ENCODE measurements around the genes IL17RD and PDE12.

GRCh38 chr3:56775920-56776381 lies 25.8 kb downstream of the ARHGEF3 start:
- RRBS: no CpG with 5 or more reads among the region's 7 CpGs

GRCh38 chr3:56776593-56777015 lies 25.1 kb downstream of the ARHGEF3 start:
- RRBS: no CpG with 5 or more reads among the region's 3 CpGs

- RRBS: no CpG with 5 or more reads among the region's 15 CpGs
These were observed 5.8 kb downstream of the ARHGEF3 start for GRCh38 chr3:56795669-56796625.

DNA sequence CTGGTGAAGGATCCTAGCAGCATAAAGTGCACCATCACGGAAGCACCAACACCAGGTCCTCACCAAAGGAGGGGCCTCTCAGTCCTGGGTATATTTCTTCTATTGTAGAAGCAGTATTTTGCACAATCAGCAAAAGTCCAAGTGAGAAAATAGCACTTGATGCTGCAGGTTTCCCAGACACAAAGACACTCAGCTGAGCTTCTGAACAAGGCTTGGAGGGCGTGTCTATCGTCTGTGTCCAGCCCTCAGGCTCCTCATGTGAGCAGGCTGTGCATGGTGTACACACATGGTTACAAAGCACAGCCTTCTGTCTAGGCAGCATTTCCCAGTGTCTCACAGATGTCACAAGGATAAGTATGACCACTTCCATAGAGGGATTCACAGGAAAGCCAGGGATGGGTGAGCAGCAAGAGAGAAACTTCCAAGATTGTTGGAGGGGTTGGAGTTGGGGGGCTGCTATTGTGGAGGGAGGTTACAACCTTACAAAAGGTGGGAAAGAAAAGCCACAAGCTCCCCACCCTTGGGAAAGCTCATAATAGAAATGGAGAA lies 98.2 kb upstream of the SPATA12 start:
- RRBS: no CpG with 5 or more reads among the region's 3 CpGs

GRCh38 chr3:57017522-57018031 lies 42.9 kb upstream of the SPATA12 start:
- RRBS: no CpG with 5 or more reads among the region's 9 CpGs

DNA sequence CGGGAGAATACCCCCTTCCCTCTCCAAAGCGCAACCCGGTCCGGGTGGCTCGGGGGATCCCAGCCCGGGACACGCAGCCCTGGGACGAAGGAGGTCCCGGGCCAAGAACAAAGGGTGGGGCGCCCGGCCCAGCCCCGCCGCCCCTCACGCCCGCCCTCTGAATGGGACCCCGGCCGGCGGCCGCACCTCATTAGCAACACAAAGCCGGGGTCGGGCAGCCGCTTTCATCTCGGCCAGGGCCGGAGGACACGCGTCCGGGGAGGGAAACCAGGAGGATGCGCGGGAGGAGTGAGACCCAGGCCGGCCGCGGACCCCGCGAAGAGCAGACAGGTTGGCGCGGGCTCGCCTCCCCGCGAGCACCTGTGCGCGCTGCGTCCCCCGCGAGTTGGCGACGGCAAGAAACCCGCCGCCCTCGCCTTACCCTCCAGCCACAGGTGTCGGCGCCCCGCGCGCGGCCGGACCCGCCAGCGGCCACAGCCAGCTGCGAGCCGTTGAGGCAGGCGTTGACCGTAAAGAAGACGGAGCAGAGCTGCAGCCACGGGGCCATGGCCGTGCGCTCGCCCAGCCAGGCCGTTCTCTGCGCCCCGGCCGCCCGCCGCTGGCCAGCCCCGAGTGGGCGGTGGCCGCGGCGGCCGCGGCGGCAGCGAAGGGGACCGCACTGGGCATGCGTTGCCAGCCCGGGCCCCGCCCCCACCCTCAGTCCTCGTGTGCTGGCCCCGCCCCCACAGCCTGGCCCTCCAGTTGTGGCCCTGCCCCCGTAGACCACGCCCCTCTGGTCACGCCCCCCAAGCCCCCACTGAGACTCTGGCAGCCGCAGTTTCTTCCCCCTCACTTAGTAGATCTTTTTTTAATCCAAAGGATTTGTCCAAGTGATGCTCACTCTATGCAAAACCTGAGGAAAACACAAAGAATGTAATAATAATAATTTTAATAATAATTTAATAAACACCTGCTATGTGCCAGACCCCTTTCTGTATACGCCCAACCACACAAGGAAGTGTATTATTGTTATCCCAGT lies at the start of gene IL17RD:
TSS of gene IL17RD (minus strand) at position 614 of the 1,018 bp plus-strand sequence.
- RRBS: 2% methylated on average over 24 of the region's 93 CpGs

- RRBS: 1% methylated on average over 3 of the region's 77 CpGs
These were observed at the start of gene PDE12 for GRCh38 chr3:57556180-57556983. Gene PDE12 (plus strand): TSS chr3:57556274.

- RRBS: no CpG with 5 or more reads among the region's 3 CpGs
These were observed 114.7 kb upstream of the FLNB start for GRCh38 chr3:57893561-57893983.

DNA sequence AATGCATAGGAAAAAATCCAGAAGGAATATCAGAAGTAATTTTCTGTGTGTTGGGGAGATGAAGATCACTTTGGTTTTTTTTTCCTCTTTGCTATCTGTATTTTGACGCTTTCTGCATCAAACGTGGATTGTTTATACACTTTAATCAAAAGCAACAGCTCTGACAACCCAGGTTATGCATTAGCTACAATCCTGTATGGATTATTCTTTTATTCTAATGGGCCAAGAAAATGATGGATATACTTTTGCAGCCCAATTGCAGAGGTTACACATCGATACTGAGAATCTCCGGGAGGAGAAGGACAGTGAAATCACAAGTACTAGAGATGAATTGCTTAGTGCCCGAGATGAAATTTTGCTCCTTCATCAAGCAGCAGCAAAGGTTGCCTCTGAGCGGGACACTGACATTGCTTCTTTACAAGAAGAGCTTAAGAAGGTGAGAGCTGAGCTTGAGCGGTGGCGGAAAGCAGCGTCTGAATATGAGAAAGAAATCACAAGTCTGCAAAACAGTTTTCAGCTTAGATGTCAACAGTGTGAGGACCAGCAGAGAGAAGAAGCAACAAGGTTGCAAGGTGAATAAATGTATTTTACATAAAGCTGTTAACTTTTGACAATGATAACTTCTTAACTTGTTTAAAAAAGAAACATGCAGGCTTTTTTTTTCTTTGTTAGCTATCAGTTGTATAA lies 95.9 kb upstream of the FLNB start:
- RRBS: no CpG with 5 or more reads among the region's 9 CpGs

GRCh38 chr3:57912821-57913464 lies 95.3 kb upstream of the FLNB start:
- RRBS: no CpG with 5 or more reads among the region's 4 CpGs

GRCh38 chr3:58099898-58100345 lies 91.7 kb downstream of the FLNB start:
- RRBS: no CpG with 5 or more reads among the region's 2 CpGs

DNA sequence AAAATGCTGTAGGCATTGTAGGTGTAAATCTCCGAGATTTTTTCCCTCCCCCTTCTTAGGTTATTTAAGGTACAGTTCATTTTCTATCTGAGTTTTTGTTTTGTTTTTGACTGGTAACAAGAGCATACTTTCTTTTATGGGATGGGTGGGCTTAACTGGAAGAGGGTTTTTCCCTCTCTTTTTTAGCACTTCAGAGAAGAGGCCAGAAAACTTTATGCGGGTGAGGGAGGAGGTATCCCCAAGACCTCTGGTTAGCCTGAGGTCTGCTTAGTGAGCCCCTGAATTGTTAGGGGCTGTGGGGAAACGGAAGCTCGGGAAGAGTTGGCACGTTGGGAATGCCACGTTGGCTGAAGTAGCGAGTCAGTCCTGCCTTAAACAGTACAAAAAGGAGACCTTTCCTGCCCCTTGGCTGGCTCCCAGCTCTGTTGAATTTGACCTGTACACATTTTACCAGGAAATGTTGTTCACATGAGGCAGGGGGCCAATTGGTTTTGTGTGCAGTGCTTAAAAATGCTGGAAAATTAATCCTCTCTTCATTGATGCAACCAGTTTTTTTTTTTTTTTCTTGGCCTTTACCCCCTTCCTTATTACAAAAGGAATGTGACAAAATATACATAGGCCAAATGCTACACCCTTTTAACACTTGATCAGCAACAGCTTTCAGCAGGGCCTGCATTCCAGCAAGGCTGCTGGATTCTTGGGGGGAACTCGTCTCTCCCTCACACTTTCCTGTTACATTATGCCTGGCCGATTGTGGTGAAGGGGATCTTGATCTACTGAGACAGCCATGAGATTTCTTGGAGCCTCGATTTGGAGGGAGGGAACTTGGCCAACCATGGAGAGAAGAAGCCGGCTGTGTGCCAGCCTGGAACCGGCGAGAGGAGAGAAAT lies 93.3 kb downstream of the DNASE1L3 start:
- RRBS: 50% methylated on average over 2 of the region's 13 CpGs

DNA sequence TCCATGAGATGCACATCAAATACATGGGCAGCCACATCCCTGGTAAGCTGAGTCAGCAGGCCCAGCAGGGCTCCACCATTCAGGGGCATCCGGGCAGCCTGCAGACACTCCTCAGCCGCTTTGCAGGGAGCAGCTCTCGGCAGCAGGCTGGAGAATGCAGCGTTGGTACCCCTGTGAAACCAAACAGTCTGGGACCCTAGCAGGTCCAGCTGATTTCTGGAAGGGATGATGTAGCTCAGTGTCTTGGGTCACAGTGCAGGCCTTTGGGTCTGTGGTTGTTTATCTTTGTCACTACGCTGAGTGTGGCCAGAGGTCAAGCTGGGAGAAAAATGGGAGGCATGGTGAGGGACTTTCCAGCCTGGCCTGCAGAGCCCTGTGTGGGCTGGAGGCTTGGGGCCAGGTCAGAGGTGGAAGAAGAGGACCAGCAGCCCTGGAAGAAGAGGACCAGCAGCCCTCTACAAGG lies 67.2 kb downstream of the DNASE1L3 start:
- RRBS: no CpG with 5 or more reads among the region's 5 CpGs

DNA sequence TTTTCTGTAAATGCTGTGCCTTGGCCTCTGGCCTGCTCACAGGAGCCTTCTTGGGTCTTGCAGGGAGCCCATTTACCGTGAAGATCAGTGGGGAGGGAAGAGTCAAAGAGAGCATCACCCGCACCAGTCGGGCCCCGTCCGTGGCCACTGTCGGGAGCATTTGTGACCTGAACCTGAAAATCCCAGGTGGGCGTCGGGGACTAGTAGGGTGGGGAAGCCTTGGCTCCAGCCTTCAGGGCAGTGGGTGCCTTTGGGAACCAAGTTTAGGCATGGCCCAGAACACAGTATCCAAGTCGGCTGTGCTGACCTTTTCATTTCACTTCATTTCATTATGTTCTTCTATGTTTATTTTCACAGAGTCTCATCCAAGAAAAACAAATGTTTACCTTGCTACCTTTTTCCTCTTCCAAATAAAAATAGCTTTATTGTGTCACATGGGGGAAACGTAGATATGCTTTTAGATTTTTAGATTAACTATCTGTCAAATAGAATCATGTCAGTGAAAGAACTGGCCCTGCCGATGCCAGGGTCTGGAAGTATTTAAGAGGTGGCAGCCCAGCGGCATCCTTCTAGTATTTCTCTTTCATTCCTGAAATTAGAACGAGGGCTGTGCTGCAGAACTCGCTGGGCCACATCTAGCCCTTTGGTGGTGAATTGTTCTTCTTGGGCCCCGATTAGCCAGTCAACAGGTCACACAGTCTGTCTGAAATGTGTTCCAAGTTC lies 60.6 kb downstream of the DNASE1L3 start:
- RRBS: no CpG with 5 or more reads among the region's 15 CpGs

DNA sequence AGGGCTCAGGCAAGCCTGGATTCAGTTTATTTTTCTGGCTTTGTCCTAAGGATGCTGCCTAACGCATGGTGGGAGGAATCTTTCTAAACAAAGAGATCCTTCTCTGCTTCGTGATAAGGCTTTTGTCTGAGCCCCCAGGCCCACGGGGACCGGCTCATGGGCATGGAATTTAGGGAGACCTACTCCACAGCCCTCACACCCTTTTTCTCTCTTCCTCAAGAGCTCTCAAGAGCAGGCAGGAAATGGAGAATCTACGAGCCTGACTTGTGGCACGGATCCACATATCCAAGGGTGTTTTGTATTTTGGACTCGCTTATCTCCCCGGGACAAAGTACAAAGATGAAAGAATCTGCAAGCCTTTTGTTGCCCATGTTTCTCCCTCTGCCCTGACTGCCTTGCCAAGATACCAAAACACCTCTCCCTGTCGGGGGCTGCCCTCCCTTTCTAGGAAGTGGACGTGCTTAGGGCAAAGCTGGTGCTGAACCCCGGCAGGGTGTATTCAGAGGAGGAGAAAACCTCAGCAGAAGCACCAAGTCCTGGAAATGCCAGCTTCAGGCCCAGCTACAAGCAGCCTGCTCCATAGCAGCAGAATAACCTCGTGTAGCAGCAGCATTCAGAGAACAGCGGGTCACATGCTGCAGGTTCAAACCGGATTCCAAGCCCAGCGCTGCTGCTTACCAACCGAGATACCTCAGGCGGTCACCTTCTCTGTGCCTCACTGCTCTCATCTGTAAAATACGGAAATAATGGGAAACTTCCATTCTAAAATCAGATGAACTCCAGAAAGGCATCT lies 35.3 kb downstream of the DNASE1L3 start:
- RRBS: no CpG with 5 or more reads among the region's 18 CpGs

DNA sequence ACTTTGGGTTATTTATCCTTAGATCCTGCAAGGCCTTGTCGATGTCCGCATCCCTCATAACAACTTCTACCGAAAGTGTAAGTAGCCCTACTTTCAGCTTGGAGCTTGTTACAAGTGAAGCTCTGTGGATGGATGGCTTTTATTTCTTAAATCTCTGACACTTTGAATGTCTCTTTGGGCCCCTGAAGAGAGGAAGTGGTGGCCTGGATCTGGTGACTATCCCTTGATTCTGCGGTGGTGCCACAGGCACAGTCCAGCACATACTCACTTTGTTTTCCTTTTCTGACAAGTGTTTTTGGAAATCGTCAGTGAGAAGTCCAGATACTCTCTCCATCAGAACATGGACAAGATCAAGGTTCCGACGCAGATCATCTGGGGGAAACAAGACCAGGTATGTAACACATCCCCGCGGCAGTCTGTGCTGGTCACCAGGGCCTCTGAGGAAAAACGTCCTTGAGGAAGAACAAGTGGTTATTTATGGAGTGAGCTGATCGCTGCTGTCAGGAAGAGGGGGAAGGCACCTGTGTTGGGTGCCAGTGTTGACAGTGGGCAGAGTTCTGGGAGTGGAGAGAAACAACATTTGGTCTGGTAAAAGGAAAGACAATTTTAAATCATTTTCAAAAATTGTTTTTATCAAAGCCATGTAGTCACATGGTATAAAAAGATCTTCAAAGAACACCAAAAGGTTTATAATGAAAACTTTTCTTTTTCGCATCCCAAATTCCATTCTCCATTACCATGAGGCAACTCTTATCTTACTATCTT lies 20.8 kb upstream of the RPP14 start:
- RRBS: no CpG with 5 or more reads among the region's 12 CpGs

GRCh38 chr3:58463491-58464235 lies 28.2 kb upstream of the KCTD6 start:
- RRBS: no CpG with 5 or more reads among the region's 16 CpGs

DNA sequence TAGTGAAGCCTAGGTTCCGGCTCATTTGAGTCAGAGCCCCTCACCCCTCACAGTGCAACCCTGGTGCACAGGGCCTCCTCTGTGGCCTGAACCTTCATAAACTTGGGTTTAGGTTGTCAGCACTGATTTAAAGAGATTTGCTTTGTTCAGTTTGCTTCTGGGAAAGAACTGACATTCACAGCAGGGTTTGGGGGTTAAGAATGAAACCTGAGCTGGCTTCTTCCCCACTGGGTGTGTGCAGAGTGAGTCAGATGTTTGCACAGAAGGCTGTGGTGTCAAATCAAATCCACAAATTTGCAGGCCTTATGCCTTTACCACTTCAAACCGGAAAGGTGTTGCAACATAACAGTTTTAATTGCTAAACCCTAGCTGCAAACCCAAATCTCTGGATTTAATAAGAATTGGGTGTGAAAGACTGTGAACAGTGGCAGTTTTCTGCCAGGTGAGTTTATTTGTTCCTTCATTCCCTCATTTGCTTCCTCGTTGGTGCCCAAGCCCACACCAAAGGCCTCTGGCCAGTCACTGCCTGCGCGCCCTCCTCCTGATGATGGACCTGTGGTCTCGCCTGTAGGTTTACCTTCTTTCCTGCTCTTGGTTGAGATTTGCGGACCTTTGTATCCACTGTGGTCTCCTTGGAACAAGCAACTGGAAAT lies 20.5 kb upstream of the KCTD6 start:
- RRBS: no CpG with 5 or more reads among the region's 7 CpGs

DNA sequence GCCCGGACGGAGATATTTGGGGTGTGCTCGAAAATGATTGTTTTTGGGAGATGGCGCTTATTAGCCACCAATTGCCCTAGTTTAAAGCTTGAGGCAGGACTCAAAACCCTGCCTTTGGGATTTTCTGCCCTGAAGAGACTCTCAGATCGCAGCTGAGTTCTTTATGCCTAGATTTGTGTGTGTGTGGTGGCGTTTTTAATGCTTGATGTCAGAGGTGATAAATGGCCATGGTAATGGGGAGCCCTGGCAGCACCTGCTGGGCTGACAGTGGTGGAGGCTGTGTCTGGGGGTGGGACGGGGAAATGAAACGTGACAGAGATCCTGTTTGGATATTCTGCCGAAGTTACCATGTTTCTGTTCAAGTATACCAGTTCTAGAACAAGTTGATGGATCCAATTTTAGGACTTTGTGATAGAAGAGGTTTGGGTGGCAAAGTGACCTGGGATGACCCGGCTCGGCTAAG lies 674 bp downstream of the KCTD6 start:
- RRBS: 6% methylated on average over 1 of the region's 11 CpGs

DNA sequence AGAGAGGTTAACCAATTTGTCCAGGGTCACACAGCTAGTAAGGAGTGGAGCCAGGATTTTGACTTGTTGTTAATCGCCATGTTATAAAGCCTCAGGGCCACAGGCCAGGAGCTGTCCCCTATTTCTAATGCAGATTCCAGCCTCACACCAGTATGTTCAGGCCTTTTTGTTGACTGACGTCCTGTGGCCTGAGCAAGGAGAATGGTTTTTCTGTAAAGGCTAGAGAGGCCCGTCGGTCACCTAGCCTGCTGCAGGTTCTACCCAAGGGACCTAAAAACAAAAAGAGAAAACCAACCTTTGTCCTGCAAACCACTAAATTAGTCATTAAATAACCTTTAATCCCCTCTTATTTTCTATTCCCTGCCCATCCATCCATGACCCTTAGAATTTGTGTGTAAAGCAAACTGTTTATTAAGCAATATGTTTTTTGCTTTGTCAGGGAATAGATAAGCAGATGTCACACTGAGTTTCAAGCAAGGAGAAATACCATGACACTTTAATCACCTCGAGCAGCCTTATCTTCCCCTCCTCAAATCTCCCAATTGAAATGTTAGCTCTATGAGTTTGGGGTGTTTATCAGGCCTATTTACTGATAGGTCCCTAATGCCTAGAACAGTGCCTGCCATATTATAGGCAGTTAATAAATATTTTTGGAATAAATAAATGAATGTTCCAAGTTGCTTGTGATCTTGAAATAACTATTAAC lies 14.0 kb downstream of the ACOX2 start:
- RRBS: no CpG with 5 or more reads among the region's 5 CpGs

Measured in epithelial cell of prostate (primary cell).